Left common carotid artery plus branches (tissue), 1 donor: ENCODE results near the gene PPP4R2.

DNA sequence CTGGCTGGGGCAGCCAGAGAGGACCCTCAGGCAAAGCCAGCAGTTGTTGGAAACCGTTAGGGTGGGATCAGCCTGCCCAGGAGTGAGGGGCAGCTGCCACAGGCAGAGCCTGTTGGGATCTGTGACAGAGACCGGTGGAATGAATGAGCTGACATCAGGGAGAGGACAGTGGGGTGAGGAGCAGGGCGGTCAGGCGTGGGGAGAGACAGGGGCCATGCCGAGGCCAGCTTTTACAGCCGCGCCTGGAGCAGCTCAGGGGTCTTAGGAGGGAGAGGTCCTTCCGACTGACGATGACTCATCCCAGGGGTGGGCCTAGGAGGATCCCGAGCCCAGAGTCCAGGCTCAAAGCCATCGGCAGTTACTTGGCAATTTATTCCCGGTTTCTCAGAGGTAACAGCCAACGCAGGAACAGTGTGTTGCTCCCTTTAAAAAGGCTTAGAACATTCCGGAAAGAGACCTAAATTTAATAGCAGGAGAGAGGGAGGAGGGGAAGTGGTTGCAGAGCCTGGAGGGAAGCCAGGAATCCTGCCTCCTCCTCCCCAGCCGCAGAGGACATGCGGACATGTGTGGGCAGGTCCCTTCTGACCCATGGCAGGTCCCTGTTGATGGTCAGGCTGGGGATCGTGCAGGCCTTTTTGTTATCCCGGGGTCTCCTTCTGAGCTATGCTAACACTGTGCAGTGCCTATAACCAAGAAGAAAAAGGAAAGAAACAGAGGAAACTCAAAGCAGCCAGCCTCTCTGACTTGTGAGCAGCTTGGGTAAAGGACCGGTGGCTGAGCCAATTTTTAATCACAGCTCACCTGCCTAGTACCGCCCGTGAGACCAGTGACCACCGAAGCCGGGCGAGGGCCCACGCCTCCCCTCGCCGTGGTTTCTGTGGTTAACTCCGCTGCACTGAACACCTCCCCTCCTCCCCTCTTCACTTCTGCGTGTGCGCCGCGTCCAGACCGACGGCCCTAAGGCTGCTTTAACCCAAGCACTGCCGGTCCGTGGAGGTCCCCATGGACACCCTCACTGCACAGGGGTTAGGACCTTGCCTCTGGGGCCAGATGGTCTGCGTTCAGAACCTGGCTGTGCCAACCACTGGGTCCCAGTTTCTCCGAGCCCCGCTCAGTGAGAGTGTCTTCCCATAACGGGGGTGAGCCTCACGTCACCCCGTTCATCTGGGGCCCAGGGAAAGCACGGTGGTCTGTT lies 392.4 kb upstream of the PROK2 start:
- PRO-cap, result no peak

GRCh38 chr3:72288709-72289928 lies 504.2 kb upstream of the PROK2 start:
- PRO-cap, result no peak

DNA sequence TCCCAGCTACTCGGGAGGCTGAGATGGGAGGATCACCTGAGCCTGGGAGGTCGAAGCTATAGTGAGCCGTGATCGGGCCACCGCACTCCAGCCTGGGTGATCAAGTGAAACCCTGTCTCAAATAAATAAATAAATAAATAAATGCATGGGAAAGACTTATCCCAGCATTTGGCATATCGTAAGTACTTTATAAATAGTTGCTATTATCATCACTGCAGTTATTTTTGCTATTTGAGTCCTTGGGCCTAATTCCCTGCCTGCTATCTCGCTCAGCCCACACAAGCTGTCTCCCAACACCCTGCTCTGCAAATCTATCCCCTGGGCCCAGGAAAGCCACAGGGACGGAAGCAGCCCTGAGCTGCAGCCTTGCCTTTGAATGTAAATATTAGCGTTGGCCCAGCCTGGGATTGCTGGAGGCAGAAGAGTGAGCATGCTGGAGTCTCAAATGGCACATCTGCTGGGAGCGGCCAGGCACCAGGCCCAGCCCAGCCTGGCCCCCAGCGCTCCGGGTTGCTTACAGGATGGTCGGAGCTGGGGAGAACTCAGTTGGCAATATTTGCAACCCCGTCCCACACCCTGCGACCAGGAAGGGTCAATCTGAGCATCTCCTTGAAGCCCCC lies 529.8 kb downstream of the SHQ1 start:
- PRO-cap, result no peak

- PRO-cap, result no peak
These were observed 434.3 kb downstream of the SHQ1 start for GRCh38 chr3:72413899-72414361.

DNA sequence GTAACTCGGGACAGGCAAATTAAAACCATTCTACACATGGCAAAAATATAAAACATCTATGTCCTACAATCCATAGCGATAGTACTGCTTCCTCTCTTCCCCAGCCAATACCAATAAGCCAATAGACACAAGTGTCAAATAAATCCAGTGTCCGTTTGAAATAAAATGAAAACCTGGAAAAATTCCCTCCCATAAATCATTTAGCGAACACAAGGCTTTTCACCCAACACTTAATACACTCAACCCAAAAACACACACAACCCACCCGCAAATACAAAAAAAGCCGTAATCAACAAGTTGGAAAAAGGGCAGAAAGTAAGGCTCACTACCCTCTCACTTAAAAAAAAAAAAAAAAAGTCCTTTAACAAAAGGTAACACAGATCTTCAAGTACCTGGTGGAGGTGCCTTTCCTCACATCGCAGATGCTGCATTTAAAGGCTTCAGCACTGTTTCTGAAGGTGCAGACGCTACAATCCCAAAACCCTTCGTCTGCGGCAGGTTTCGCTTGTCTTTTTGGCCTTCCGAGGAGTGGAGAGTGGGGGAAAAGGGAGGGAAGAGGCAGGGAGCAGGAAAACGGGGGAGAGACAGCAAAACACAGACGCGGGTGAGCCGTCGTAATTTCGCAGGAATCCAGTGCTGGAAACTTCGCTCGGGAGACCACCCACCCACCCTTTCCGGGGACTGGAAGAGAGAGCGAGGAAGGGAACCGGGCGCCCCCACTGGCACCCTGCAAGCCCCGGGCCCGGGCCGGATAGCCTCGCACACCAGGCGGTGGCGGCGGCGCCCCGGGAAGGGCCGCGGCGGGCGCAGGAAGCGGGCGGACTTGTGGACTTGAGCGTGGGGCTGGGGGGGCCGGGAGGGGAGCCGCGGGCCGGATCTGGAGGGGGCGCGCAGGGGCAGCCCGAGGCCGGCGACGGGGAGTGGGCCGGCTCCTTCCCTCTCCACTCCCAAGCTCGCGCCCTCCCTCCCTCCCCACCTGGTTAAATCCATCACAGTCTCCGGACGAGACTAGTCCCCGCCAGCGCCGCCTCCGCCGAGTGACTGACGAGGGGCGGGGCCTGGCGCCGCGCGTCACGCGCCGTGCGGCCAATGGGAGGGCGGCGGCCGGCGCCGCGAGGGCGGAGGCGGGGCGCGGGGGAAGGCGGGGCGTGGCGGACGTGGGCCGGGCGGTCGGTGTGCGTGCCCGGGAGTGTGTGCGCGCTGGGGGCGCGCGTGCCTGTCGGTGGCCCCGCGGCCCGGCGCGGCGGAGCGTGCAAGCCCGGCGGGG lies 401.7 kb downstream of the SHQ1 start:
- PRO-cap, result bidirectional peak, plus-strand start at position 1,192 of the sequence, minus-strand start at position 1,043 of the sequence

DNA sequence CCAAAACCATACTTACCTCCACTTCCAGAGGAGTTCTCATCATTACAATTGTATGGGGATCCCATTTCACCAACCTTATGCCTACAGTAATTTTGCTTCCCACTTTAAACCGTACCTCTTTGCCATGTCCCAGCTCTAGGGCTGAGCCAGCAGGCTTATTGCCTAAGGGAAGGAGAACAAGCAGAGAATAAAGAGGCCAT lies 357.3 kb downstream of the SHQ1 start:
- PRO-cap, result no peak

GRCh38 chr3:72590629-72591299 lies 257.5 kb downstream of the SHQ1 start:
- PRO-cap, result no peak

- PRO-cap, result no peak
These were observed 31.1 kb upstream of the PPP4R2 start for GRCh38 chr3:72965509-72965854.

DNA sequence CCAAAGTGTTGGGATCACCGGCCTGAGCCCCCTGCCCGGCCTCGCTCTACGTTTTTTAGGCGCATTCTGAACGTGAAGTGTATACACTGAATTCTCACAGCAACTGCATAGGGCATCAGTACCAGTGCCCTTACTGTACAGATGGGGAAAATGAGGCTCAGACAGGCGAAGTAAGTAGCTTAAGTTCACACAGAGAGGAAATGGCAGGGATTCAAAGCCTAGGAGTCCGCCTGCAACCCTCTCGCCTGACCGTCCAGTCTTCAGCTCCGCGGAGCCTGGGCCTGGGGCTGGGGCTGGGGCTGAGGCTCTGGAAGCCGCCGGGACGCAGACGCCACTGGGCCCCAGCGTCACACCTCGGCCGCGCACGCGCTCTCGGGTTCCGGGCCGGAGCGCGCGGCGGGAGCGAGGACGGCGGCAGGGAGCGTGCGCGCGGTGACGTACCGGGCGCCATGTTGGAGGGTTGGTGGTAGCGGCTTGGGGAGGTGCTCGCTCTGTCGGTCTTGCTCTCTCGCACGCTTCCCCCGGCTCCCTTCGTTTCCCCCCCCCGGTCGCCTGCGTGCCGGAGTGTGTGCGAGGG lies at the start of gene PPP4R2:
TSS of gene PPP4R2 (plus strand) at position 443 of the 577 bp plus-strand sequence.
- PRO-cap, result bidirectional peak, plus-strand start at position 443 of the sequence, minus-strand start at position 277 of the sequence

DNA sequence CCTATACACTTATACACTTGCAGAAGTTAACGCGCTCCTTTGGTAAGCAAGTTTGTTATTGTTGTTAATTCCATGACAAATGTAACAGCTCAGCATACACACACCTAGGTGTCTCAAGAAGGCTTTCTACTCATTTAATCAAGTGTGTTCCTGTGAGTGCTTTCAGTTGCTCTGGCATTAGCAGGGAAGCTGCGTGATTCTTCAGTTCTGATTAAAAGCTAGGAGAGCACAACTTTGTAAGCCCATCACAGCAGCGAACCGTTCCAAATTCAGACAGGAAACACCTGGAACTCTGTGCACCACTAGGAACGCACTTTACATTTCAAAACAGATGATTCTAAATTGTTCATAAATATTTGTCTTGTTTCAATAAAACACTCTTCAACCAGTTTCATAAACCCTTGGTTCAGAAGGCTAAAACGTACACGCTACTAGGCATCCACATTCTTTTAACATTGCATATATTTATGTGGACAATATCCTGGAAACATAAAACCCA lies 112.7 kb downstream of the PDZRN3 start:
- PRO-cap, result no peak

GRCh38 chr3:73521822-73522236 lies 102.9 kb downstream of the PDZRN3 start:
- PRO-cap, result no peak

- PRO-cap, result no peak
These were observed 52.3 kb downstream of the PDZRN3 start for GRCh38 chr3:73572320-73572909.

DNA sequence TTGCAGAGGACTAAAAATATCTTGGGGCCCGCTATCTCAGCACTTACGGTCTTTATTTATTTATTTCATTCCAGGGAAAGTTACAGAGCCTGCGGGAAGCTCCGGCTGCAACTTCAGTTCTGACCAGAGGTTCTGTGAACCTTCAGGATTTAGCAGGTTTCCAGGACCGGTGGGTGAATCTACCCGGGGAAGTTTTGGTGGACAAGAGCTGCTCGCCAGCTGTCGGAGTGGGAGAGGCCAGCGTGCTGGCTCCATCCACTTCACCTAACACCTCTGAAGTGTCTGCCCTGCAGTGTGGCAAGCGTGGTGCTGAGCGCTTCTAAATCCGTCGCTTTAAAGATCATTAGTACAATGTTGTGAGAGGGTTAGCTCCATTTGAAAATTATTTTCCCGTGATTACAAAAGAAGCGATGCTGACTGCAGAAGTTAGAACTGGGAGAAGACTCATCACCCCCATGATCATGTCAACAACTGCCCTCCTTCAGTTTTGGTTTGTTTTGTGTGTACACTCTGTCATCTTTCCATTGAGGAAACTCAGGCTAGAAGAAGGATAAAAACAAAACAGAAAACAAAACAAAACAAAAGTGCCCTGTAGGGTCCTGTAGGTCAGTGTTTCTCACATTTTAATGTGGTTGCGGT lies 716 bp upstream of the PDZRN3 start:
- PRO-cap, result unidirectional peak, plus-strand start at position 116 of the sequence

DNA sequence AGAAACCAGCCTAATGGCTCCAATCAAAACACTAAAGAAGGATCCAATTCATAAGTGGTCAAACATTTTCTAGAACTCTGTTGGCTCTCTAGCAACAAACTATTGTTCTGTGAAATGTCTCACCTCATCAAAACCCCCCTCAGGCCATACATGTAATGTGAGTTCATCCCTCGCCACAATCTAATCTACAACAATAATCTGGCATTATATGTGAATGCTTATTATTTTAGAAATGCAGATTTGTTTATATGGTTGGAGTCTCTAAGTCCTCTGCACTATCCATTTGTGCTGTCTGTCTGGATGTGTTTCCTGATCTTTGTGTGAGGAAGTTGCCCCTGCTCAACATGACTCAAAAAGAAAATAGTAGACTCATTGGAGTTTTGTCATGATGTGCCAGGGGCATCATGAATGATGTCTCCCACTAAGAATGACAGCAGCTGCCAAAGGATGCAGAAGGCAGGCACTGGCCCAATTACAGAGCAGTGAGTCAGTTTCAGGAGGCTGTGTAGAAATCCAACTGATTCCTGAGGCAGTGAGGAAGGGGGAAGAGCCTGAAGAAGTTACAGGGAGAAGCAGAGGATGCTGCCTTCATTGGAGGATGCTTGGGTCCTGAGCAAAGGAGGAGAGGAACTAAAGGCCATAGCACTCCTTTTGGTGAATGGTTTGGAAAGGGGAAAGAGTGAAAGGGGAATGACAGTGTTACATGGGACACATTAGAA lies 161.7 kb upstream of the PDZRN3 start:
- PRO-cap, result unidirectional peak, plus-strand start at position 535 of the sequence

- PRO-cap, result no peak
These were observed 393.8 kb upstream of the PDZRN3 start for GRCh38 chr3:74018473-74018982.

GRCh38 chr3:75502042-75502497 lies 162.1 kb upstream of the FRG2C start:
- PRO-cap, result no peak

DNA sequence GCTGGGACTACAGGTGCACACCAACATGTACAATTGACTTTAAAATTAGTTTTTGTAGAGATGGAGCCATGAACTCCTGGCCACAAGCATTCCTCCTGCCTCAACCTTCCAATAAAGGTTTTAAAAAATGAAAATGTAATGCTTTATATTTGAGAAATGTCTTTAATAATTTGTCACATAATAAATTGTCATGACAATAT lies 1057.7 kb downstream of the ROBO1 start:
- PRO-cap, result no peak

DNA sequence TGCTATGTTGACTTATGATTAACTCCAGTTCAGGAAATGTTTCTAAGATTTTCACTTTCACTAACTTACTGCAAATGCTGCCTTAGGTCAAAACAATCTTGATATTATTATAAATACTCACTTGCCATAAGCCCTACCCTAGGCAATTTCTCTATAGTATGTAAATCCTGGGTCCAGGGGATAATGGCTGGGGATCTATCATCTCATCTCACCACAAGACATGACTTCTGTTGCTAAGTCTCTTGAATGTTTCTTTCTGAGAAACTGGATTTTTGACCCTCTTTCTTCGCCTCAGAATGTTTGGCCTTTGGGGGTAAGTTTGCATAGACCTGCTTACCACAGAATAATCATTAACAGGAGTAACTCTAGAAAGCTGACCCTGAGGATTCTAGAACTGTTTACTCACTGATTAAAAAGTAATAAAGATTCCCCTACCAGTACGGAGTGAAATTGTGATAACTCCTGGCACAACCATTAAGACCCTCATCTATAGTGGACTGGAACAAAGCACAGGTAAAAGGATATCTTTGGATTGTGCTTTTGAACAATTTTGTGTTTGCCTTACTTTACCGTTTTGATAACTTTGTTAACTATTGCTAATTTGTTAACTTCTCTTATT lies 767.9 kb downstream of the GBE1 start:
- PRO-cap, result no peak

DNA sequence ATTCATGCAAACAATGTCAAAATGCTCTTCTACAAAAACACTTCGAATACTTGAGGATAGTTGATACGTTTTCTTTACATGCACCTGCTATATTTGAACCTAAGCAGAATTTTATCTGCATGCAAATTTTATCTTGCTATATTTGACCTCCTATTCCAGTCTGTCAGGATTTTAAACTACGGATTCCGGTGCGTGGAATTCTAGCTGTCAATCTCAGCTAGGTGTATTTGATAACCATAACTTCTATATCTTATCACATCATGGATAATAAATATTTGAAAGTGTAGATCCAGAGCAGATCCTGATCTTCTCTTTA lies 699.0 kb downstream of the GBE1 start:
- PRO-cap, result no peak

DNA sequence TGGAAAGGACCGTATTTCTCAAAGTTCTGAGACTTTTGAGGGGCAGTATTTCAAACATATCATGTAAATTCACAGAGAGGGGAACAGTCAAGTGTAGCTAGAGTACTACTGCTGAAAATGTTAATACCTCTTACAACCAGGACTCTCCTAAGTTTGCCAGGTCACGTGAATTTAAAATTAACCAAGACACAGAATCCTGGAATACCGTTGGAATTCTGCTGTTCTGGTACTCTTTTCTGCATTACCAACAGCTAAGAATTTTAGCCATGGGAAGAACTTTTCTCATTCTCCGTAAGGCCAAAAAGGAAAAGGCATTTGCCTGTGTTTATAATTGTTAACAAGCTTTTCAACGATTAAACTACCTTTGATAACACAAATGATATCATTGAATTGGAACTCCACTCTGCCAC lies 567 bp upstream of the GBE1 start:
- PRO-cap, result no peak